HGPS cell (cell line): Measurements from ENCODE around the genes TCP11 and ARMC12.

DNA sequence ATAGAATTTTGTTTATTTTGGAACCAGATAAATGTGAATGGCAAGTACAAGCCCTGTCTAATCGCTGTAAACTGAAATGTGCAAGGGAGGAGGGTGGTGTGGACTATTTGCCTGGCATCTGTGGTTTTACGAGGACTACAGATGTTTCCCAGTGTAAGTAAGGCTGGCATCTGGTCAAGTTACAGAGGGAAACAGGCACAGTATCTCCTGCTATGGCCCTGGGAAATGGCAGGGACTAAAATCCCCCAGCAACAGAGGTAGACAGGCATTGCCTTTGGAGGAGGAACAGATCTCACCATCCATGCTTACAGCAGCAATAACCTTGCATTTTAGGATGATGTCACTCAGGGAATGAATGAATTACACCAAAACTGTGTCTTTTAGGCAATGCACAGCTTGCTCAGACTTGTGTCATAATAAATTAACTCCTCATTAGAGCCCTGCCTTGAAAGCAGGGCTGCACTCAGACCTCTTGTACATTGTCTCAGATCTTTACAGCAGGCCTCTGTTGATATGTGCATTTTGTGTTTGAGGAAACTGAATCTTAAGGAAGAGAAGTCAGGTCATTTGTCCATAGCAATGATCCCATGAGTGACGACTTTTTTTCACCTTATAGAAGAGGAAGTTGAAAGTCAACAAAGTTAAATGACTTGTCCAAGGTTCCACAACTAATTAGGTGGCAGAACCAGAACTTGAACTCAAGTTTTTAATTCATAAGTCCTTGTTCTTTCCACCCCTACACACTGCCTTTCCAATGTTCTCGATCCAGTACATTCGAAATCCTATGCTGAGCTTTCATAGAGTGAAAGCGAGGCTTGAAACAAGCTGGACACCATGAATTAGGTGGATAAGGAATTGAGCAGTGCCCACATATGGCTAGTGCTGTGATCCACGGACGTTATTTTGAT lies 96.1 kb downstream of the TCP11 start:
- RRBS = no CpG with 5 or more reads among the region's 8 CpGs

DNA sequence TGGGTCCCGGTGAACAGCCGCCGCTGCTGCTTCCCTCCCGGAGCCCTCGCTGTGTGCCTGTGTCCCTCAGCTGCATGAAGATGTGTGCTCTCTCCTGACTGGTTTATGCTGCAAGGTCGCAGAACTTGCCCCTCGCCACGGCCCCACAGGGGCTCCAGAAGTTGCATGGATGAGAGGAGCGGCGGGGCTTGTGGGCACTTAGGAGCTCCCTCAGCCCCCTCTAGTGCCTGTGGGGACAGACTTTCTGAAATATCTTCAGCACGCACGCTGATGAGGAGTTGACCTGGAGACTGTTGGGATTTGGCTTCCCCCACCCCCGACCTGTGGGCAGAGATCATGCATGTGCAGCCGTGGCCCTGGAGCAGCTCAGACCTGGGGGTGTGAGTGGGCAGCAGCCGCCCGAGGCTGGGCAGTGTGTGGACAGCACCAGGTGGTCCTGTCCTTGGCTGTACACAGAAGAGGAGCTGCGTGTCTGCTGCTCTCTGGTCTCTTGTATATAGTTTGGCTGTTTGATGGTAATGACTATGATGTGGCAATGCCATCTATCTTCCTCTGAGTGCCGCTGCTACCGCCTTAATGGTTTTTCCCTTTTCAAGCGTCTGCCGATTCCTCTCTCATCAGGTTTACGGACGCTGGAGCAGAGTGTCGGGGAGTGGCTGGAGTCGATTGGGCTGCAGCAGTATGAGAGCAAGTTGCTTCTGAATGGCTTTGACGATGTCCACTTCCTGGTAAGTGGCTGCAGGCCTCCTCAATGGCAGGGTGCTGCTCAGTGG lies 81.4 kb downstream of the TCP11 start:
- RRBS = 86% methylated on average over 1 of the region's 26 CpGs

- RRBS = 41% methylated on average over 26 of the region's 76 CpGs
These were observed at the start of gene TCP11 for GRCh38 chr6:35140873-35141661. TCP11 (minus strand) TSS chr6:35141339.

- RRBS = no CpG with 5 or more reads among the region's 9 CpGs
These were observed 16.5 kb downstream of the PPARD start for GRCh38 chr6:35358748-35359326.

GRCh38 chr6:35400830-35401389 lies 51.2 kb upstream of the FANCE start:
- RRBS = no CpG with 5 or more reads among the region's 6 CpGs

DNA sequence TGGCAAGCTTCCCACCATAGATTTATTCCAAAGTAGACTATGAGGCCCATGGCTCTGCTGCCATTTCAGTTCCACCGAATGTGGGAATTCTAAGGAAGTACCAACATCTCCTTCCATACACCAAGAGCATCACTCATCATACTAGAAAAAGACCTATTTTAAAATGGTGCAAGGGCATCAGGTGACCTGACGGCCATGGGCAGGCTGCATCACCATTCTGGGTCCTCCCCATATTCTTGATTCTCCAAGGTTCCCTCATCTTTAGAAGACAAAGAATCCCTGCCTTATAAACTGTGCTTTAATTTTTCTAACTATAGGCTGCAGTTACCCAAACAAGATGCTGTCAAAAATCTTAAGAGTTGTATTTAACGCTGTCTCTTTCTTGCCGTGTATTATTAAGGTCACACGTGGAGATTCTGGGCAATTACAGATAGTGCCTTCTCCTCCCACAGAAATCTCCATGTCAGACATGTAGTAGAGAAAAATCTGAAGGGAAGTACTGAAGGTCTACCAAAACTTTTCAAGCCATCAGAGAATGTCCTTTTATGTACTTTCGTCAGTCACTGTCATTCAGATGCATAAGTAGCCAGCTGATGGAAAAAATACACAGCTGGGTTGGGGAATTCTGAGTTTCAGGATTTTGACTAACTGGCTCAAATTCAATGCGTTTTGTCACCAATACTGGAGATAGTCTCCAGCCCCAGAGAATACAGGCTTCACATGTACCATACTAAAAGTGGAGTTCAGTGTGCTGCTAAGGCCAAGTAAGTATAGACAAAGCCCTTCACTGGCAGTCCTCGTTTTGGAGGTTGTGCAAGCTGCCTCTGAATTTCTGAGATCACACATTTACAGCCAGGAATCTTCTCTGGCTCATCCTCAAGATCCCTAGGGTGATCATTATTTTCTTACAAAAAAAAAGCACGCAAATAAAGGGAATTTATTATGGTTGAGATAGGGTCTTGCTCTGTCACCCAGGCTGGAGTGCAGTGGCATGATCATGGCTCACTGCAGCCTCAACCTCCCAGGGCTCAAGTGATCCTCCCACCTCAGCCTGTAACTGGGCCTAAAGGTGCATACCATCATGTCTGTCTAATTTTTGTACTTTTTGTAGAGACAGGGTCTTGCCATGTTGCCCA lies 59.1 kb upstream of the TULP1 start:
- RRBS = no CpG with 5 or more reads among the region's 9 CpGs

DNA sequence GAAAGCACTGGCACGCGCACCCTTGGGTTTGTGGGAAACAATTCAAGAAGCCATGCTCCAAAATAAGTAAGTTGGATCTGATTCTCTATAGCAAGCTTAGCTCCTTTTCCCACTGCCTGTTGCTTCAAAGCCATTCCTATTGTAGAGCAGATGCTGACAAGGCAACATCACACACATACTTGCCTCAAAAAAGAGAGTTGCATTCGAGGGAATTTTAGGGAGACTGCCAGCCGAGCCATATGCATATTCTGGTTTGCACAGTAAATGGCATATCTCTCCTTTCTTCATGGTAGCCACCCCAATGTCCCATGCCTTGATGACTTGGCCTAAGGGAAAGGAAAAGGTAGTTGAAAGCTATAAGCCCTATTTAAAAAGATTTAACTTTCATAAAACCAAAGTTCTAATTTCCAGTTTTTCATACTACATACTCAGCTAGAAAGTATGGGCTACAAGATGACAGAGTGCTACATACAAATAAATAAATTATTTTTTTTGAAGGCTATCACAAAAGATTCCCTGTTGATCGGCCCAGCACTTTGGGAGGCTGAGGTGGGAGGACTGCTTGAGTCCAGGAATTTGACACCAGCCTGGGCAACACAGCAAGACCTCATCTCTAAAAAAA lies 68.7 kb downstream of the FKBP5 start:
- RRBS = no CpG with 5 or more reads among the region's 5 CpGs

- RRBS = no CpG with 5 or more reads among the region's 1 CpG
These were observed 46.1 kb downstream of the FKBP5 start for GRCh38 chr6:35642362-35643245.

DNA sequence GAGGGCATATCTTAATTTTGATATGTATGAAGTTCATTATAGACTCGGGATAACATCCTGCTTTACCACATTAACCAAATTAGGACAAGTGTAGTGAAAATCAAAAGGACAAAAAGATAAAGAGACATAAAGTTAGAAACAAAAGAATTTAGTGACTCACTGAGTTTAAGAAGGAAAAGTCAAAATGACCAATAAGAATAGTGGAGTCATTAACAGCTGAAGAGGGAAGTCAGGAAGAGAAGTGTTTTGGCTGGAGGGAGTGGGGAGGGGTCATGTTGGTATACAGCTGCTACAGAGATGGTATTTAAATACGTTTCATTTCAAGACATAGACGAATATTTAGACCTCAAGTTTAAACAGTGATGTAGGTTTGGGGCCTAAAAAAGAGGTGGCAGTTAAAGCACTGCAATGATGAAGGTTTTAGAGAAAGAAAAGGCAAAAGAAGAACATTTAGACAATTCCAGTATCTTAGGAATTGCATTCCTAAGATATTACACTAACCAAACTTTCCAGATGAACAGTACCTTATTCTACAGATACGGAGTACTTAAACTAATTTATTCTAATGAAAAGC lies 10.6 kb downstream of the FKBP5 start:
- RRBS = no CpG with 5 or more reads among the region's 4 CpGs

DNA sequence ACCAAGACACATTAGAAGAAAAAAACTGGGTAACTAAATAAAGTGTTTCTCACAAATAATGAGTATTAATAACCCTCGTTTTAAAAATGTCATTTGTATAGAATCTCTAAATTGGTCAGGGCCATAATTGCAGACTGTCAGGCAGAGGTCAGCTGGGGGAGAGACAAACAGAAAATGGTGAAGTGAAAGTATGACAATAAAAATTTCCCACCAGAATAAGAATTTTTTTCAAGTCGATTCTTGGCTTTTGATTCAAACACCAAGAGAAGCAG lies 1.6 kb downstream of the FKBP5 start:
- RRBS = no CpG with 5 or more reads among the region's 2 CpGs

GRCh38 chr6:35719195-35719436 lies 17.7 kb upstream of the ARMC12 start:
- RRBS = no CpG with 5 or more reads among the region's 2 CpGs

- RRBS = 92% methylated on average over 5 of the region's 14 CpGs
These were observed at the start of gene ARMC12 for GRCh38 chr6:35736680-35737359. ARMC12 (plus strand) TSS chr6:35737032.

GRCh38 chr6:35787197-35787986 lies 6.6 kb downstream of the CLPSL1 start:
- RRBS = no CpG with 5 or more reads among the region's 15 CpGs

DNA sequence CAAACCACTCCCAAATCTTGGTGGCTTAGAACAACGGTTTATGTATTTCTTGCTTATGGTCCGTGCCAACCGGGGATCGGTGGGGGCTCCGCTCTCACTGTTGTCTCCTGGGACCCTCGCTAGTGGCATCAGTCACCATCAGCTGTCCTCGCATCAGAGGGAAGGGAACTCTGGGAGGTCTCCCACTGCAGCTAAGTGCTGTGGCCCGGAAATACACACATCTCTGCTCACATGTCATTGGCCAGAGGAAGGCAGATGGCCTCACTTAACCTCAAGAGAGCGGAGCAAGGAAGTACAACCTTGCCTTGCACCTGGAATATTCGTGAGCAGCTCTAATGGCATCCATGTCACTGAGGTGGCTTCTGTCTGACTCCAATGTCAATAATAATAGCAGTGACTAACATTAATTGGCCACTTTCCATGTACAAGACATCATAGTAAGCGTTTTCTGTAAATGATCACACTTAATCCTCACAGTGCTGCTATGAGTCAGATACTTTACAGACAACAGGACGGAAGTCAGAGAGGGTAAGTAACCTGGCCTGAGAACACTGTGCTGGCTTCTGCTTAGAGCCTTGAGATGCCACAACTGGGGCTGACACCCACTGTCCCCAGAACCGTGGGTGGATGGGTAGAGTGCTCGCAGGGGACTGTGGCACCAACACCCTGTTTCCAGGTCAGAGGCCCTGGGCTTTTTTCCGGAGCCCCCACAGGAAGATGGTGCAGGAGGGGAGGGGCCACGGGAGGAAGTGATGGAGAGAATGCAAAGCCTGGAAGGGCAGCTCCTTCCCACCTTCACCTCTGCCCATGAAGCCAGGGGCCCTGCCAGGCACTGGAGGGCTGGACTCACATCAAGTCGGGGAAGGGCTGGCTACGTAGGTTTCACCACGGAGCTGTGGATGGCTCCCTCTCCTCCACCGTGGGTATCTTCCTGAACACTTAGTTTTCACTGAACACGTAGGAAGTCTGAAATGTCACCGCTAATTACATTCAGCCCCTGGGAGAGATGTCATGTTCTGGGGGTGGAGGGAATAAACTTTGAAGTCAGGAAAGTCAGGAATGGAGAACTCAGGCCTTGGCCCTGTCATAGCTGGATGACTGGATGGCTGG lies 6.1 kb downstream of the LHFPL5 start:
- RRBS = no CpG with 5 or more reads among the region's 22 CpGs

- RRBS = no CpG with 5 or more reads among the region's 5 CpGs
These were observed 49.2 kb upstream of the SRPK1 start for GRCh38 chr6:35970120-35970499.

DNA sequence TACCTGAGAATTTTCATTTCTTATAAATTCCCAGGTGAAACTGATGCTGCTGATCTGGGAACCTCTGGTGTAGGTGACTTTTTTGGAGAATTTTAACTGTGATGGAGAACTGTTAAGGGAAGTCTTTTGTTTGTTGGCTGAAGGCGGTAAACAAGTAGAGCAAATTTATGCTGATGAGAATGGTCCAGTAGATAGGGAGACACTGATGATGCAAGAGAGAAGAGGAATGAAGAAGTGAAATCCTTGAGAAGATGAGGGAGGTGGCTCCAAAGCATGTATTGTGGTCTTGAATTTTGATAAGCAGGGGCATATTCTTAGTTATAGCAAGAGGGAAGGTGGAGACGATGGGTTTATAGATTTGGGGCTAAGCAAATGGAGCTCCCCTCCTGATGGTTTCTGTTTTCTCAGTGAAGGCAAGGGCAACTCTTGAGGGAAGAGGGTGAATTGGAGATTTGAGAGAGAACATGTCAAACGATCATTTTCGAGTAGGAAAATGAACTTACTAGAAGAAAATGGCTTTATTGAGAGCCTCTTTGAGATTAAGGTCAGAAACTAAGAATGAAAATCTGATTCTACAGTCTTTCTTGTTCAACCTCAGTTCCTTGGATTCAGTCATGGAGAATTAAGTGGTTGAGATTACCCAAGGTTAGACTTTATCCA lies 22.1 kb downstream of the MAPK14 start:
- RRBS = no CpG with 5 or more reads among the region's 4 CpGs

- RRBS = no CpG with 5 or more reads among the region's 3 CpGs
These were observed 45.8 kb upstream of the MAPK13 start for GRCh38 chr6:36084387-36085132.

DNA sequence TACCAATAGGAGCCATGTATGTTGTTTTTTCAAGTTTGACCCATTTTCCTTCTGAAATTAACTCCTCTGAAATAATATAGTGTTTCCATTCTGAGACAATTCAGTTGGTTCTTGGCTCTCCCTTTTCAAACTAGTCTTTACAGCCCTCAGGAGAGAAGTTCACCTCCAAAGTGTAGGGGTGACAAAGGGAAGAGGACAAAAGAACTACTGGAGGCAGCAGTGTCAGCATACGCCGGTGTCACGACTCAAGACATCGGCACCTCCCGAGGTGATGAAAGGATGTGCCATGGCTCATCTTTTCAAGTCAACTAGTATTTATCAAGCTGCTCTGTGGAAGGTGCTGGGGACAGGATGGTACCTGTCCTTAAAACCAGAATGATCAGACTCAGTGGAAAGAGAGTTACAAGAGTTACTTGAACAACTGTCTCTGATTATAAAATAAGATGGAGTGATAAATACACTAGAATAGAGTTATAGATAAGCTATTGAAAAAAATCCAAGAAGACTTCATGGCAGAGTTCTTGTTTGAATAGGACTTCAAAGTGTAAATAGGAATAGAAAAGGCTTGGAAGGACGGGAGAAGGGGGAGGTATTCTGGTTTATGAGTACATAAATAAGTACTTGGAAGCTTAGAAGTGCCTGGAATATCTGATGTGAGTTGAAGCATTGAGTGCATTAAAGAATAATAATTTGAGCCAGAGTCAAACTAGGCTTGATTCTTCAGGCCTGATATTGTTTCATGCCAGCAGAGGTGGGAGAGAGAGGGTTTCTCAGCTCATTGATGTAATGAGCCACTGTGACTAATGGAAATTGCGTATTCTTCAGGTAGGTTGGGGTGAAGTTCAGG lies 37.6 kb upstream of the MAPK13 start:
- RRBS = no CpG with 5 or more reads among the region's 7 CpGs

GRCh38 chr6:36097741-36098475 lies 32.4 kb upstream of the MAPK13 start:
- RRBS = no CpG with 5 or more reads among the region's 5 CpGs

DNA sequence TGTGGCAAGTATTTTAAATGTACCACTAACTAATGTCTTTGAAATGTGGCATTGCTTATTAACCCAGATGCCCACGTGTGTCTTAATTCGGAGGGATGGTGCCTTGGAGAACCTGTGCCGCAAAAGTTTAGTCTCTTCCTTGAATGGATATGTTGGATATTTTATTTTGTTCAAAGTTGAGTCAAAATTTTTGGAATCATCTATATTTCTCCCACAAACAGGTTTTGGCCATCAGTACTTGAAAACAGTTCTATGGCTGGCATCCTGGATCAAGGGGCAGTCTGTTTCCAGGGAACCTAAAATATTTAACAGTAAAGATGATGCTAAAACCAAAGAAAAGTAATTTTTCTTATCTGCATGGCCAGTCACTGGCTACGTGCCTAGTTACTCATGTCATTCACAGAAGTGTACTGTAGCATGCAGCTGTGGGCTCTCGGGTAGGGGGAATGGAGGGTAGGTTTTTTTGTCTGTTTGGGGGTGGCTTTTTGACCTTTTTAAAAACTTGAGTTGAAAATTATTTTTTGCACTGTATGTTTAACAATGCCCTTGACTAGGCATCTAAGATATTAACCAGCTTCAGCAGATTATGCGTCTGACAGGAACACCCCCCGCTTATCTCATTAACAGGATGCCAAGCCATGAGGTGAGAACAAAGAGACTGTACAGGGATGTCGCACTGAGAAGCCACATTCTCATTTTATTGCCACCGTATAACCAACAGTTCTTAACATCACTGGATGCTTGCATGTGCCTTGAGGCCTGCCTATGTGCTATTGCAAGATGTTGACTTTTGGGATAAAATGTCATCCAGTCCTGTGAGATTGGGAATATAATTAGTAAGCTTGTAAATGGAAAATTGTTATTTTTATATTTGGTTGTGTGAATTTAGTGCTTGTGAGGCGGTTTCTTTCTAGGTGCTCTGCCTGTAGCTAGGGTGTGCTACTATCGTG lies 30.4 kb upstream of the MAPK13 start:
- RRBS = no CpG with 5 or more reads among the region's 11 CpGs